ENCODE measurements around the gene GLP1R.

GRCh38 chr6:36997759-36999102, 7.2 kb upstream of the FGD2 start:
- RRBS = 22% methylated on average over 7 of the region's 29 CpGs

- RRBS = no CpG with 5 or more reads among the region's 13 CpGs
Measured at GRCh38 chr6:37048542-37049299, 43.3 kb downstream of the FGD2 start.

GRCh38 chr6:37535524-37536724, 36.2 kb upstream of the CCDC167 start:
- RRBS = 10% methylated on average over 9 of the region's 70 CpGs

DNA sequence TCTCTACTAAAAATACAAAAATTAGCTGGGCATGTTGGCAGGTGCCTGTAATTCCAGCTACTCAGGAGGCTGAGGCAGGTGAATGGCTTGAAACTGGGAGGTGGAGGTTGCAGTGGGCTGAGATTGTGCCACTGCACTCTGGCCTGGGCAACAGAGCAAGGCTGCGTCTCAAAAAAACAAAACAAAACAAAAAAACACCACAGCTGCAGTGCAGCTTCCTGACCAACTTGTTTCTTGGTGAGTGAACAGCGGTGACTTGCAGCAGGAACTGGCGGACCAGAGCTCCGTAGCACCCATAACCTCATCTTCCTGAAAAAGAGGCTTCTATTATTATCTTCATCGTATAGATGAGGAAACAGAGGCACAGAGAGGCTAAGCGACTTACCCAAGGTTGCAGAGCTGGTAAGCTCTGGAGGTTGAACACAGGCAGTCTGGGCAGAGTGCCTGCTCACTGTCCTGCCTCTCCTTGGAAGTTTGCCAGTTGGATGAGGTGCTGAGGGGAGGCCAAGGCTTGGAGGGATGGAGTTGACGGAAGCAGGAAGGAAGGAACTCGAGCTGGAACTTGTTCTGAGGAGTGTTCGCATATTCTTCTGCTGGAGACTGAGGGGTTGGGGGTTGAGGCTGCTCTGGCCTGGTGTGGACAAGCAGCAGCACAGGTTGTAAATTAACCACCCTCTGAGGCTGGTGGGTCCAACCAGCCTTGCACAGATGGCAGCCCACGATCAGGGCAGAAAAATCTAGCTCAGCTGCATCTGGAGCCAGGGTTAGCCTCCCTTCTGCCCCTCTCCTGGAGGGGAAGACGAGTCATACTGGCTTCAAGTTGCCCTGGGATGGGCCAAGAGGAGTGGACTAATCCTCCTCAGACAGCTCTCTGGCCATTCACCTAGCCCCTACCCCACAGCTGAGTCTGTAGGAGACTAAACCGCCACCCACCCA, 48.0 kb upstream of the CCDC167 start:
- RRBS = no CpG with 5 or more reads among the region's 12 CpGs

GRCh38 chr6:37560500-37560871, 60.8 kb upstream of the CCDC167 start:
- RRBS = no CpG with 5 or more reads among the region's 11 CpGs

- RRBS = no CpG with 5 or more reads among the region's 3 CpGs
Measured at GRCh38 chr6:37820665-37821218, 1.2 kb downstream of the ZFAND3 start.

DNA sequence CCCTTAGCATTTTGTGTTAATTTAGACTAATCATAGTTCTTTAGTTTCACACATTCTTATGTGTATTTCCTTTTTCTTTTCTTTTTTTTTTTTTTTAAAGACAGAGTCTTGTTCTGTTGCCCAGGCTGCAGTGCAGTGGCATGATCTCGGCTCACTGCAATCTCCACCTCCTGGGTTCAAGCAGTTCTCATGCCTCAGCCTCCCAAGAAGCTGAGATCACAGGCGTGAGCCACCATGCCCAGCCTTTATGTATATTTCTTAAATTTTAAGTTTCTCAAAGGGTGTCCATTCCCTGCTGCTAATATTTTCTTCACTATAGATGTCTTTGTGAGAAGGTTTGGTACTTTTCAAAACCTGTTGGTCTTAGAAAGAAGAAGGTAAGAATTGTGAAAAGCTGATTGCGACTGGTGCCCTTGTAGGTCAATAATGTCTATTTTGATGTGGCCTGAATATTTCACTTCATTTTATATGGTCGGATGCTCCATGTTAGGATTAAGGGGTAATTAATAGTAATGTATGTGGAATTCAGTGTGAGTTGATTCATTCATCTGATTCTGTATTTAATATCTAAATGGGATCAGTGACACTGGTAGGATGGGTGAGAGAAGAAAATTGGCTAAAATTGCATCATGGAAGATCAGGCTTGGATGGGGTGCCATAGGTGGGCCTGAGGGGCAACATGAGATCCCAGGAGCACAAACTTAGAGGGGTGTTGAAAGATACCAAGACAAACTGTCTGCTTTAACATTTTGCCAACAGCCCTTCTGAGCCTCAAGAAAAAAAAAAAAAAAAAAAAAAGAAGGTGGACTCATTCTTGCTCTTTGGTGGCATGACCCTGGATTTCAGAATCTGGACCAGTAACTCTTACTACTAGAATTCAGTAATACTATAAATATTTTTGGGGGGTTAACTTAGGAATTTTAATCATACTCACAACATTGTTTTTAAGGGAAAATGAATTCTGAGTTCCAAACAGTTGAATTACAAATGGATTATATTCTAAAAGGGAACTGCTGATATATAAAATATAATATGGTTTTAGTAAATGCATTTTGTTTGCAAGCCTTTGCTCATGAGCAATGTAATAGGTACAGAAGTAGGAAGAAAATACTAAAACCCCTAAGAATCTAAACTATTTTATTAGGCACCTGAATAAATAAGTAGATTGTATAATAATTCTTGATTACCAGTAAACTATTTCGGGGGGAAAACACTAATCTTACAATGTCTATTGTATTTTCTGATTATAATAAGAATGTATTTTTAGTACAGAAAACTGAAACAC, 33.6 kb downstream of the ZFAND3 start:
- RRBS = no CpG with 5 or more reads among the region's 5 CpGs

DNA sequence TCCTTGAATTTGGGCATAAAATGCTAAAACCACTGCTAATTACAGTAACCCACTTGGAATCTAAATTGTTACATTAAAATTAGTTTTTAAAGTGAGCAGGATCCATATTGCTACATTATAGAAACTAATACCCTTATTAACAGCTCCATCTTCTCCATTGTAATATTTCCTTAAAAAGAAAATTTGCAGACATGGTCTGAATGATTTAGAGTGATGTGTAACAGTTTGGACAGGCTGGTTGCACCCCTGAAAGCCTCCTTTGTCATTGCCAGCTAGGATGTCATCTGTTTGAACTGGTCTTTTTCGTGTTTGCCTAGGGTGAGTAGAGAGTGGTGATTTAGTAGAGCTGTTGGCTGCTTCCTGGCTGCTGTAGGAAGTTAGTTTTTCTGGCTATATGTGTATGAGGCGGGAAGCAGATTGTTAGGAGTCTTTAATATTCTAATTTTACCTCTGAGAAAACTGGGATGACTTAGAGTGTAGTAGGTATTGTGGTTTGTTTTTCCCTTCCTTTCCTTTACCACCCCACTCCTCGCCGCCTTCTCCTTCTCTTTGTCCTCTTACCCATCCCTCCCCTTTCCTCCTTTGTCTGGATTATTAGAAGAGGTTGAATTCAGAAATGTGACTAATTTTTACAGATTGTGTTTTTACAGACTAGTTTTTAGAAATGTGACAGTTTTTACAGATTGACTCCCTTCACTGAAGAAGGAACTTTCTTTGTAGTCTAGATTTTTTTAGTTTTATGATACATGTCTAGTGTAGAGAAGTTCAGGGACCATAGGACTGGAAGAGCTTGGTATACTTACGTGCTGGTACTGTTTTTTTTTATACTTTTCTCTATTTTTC, 101.3 kb downstream of the ZFAND3 start:
- RRBS = no CpG with 5 or more reads among the region's 5 CpGs

DNA sequence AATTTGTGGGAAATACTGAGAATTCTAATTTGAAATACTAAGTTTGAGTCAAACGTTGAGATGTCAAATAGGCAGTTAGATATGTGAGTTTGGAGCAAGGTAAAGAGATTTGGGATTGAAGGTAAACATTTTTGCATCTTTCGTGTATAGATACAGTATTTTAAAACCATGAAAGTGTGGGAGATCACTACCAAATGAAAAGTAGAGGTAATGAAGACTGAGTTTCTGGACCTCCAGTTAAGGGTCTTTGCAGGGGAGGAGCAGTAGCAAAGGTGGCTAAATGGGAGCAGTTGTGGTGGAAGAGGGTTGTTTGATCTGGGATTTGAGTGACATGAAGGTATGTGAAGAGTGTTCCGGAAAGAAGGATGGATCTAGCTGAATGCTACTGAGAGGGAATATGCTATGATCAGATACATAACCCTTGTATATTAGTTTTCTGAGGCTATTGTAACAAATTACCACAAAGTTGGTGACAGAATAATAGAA, 106.3 kb downstream of the ZFAND3 start:
- RRBS = no CpG with 5 or more reads among the region's 3 CpGs

- RRBS = no CpG with 5 or more reads among the region's 4 CpGs
Measured at GRCh38 chr6:37926913-37927545, 107.5 kb downstream of the ZFAND3 start.

DNA sequence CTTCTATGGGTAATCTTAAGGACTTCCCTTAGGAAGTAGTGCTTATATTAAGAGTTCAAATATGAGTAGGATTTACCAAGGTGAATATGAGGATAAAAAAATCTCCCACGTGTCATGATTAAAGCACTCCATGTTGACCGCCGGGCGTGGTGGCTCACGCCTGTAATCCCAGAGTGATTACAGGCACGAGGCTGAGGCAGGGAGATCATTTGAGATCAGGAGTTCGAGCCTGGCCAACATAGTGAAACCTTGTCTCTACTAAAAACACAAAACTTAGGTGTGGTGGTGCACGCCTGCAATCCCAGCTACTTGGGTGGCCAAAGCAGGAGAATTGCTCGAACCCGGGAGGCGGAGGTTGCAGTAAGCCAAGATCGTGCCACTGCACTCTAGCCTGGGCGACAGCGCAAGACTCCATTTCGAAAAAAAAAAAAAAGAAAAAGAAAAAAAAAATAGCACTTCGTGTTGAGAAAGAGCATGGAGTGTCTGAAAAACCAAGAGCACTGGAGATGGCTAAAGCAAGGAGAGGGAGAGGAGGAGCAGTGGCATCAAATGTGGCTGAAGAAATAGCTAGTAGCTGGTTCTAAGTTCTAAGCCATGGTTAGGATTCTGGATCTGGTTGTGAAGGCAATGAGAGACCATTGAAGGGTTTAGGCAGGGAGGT, 233.2 kb downstream of the ZFAND3 start:
- RRBS = no CpG with 5 or more reads among the region's 16 CpGs

DNA sequence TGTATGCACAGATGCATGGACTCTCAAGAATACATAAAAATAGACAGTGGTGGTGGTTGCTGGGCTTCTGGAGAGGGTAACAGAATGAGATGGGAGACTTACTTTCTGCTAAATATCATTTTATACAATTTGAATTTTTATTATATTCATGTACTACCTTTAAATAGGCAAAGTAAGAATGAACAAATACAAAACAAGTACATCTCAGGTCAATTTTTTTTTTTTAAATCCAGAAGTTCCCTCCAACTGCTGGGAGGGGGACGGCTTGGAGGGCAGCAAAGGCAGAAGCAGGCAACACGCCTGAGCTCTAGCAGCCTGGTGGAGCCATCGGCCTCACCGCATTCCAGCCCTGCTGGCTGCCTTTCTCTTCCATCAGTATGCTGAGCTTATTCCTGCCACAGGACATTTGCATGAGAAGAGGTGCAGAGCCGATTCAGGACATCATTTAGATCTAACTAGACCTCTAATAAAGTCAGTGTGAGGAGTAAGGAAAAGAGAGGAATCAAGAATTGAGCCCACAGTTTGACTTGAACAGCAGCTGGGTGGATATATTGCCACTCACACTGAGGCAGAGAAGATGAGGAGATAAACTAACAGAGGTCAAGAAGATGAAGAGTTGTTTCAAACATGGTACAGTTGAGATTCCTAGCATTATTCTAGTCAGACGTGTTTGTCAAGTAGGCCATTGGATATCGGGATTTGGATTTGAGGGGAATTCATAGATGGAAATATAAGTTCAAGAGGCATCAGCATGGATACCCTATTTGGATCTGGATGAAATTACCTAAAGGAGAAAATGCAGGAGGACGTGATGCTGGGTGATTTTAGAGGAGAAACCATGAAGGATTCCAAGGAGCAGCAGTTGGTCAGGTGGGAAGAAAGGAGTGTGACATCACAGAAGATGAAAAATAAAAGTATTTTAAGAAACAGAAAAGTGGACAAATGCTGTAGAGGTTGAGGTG, 319.0 kb downstream of the ZFAND3 start:
- RRBS = no CpG with 5 or more reads among the region's 8 CpGs

GRCh38 chr6:38173942-38174429, 354.5 kb downstream of the ZFAND3 start:
- RRBS = no CpG with 5 or more reads among the region's 15 CpGs

GRCh38 chr6:38349618-38350448, 289.9 kb downstream of the BTBD9 start:
- RRBS = no CpG with 5 or more reads among the region's 7 CpGs

GRCh38 chr6:38506744-38507486, 132.8 kb downstream of the BTBD9 start:
- RRBS = no CpG with 5 or more reads among the region's 3 CpGs

GRCh38 chr6:38600067-38600770, 39.5 kb downstream of the BTBD9 start:
- RRBS = no CpG with 5 or more reads among the region's 7 CpGs

DNA sequence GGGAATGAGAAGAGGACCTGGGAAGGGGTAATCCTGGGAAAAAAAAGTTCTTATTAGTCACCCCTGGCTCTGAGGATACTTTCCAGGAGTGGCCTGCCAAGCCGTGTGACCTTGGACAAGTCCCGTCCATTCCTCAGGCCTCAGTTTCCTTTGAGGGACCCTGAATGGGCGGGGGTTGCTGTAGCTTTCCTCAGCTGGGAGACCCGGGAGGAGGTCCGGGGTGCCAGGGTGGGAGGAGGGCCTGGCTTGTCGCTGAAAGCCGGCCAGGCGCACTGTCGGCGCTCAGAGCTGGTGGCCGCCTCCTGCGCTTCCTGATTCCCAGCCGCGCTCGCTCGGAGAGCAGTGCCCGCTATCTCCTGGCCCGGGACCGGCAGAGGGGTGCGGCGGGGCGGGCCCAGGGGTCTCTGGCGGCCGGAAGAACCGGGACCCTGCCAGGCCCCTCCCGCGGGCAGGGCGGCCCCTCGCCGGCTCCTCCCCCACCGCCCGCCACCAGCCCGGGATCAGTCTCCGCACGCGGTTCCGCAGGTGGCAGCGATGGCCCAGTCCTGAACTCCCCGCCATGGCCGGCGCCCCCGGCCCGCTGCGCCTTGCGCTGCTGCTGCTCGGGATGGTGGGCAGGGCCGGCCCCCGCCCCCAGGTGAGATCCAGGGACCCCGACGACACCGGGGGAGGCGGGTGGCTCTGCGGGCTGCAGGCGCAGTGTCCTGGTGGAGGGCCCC, at the start of gene GLP1R:
Gene GLP1R, plus strand, starts transcription at position 500 of the 719 bp plus-strand sequence.
- RRBS = 2% methylated on average over 43 of the region's 54 CpGs

DNA sequence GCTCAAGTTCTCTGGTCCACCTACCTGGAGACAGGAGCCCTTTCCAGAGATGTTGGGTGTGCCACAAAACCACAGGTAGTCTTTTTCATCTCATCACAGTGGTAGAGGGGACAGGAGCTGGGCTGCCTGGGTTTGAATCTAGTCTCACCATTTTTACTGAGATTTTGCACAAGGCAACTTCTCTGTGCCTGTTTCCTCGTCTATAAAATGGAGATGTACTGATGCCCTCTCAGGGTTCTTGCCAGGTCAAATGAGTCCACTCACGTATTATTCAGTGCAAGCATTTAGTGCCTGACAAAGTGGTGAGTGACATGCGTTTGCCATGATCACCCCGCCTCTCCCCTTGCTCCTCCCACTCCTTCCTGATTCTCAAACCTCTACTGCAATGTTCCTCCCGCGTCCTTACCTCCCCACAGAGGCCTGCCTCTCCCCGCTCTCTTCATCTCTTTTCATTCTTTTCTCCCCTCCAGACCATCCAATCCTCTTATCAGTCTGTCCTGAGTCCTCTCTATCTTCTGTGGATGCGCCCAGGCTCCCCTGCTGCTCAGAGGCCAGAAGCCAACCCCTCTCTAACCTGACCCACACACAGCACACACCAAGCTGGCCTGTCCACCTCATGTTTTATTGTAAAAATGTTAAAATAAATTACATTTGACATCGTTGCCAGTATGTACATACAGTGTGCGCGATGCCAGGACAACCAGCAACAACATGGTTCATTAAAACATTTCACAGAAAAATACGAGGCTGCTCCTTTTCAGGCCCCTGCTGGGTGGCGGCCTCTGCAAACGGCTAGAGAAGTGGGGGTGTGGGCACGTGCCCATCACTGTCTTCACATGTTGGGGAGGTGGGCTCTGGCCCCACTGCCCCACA, 40.7 kb downstream of the KCNK5 start:
- RRBS = no CpG with 5 or more reads among the region's 15 CpGs

DNA sequence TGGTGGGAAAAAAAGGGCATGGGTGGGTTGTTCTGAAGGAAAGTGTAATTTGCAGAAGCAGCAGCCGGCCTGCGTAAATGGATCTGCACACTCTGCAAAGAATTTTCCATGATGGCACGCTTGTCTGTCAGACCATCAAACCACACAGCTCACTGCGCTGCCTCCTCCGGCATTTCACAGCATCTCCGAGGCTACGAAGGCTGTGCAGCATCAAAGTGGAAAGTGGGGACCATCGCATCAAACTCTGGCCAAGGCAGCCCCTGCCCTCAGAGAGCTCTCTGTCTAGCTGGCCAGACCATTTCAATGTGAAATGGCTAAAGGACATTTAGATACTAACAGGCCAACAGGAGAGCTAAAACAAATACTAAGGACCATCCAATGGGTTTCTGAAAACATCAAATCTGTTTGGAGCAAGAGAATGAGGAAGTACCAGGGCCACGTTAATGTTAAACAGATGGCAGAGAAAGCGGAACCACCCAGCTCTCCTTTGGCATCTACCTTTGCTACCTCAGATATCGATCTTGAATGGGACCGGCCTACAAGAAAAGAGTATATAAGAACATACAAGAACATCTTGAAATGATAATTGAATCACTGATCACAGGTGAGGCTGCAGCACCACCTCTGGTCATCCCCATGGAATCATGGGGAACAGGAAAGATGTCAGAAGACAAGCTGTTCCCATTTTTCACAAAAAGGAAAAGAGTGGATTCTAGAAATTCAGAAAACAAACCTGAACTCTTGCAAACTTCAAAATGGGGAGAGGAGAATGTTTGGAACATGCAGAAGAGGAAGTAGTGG, 31.8 kb downstream of the KCNK5 start:
- RRBS = 100% methylated on average over 2 of the region's 12 CpGs

- RRBS = 41% methylated on average over 17 of the region's 44 CpGs
Measured at GRCh38 chr6:39227723-39228768, 1.2 kb downstream of the KCNK5 start.